ENCODE measurements around the gene PTER.

DNA sequence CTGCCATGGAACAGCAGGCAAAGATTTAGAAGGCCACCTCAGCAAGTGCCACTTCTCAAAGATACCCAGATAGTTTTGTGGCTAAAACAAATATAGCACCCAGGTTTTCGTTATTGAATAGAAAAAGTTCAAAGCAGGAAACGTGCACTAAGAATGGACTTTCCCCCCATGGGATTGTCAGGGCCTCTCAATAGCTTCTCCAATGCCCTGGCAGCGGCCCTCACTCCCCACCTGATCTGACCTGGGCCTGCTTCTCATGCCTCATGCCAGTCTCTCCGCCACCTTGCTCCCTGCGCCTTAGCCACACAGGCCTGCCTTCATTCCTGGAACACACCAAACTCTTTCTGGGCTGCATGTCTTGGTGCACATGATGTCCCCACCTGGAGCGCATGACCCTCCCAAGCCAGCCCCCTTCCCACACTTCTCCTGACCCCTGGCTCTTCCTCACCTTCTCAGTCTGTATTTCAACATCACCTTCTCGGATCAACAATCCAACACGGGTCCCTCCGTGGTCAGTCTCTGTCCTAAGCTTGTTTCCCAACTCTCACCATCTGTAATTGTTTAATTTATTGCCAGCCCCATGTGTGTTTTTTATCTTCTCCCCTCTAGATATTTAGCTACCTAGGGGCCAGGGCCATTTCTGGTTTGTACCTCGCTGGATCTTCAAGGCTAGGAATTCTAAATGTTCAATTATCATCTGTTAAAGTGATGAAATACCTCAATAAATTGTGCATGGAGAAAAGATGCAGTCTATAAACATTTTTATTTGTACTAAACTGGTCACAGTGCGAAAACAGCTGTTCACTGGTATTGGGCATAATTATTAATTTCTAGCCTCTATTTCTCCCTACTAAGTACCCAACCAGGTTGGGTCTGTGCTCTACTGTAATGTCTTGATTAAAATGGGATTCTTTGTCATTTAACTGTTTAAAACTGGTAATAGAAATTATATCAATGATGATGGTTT, 217.8 kb downstream of the FAM107B start:
- PRO-cap = no peak
- RAMPAGE, long total RNA, 4 experiments = no peak in any of the 4 experiments

- PRO-cap = no peak
- RAMPAGE, long total RNA, 4 experiments = no peak in any of the 4 experiments
Observed at GRCh38 chr10:14585236-14585819, 189.4 kb downstream of the FAM107B start.

DNA sequence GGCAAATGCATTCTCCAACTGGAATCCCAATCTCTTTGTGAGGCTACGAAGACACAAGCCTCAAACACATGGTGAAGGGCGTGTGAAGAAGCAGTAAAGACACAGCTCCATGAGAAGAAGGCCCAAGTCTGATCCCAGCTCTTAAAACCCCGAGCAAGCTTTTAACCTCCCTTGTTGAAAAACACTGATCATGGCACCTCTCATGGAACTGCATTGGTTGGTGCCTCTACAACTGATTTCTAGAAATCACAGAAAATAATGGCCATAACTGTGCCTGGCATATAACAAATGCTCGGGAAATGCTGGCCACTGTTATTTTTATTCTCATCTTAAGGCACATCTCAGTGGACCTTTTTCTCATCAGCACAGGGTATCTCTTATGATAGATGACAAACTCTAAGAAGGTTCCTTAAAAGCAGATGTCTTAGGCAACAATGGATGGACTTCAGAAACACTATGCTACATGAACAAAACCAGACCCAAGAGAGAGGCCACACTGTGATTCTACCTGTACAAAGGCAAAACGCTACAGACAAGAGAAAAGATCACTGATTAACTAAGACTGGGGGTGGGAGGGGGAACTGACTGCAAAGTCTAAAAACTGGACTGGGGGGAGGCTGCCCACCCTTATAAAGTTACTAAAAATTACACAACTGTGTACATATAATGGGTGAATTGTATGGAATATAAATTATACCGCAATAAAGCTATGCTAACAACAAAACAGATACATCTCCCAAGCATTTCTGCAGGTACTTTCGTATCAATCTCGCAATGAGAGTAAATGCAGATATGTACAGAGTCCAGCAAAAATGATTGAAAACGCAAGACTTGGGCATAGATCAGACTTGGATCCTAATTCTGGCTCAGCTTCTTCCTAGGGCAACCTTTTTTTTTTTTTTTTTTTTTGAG, 179.9 kb downstream of the FAM107B start:
- PRO-cap = no peak
- RAMPAGE, long total RNA, 4 experiments = no peak in any of the 4 experiments

GRCh38 chr10:14647906-14649040, 126.4 kb downstream of the FAM107B start:
- PRO-cap = no peak
- RAMPAGE, long total RNA, 4 experiments = no peak in any of the 4 experiments

GRCh38 chr10:14750726-14751903, 23.6 kb downstream of the FAM107B start:
- PRO-cap = no peak
- RAMPAGE, long total RNA, 4 experiments = no peak in any of the 4 experiments

DNA sequence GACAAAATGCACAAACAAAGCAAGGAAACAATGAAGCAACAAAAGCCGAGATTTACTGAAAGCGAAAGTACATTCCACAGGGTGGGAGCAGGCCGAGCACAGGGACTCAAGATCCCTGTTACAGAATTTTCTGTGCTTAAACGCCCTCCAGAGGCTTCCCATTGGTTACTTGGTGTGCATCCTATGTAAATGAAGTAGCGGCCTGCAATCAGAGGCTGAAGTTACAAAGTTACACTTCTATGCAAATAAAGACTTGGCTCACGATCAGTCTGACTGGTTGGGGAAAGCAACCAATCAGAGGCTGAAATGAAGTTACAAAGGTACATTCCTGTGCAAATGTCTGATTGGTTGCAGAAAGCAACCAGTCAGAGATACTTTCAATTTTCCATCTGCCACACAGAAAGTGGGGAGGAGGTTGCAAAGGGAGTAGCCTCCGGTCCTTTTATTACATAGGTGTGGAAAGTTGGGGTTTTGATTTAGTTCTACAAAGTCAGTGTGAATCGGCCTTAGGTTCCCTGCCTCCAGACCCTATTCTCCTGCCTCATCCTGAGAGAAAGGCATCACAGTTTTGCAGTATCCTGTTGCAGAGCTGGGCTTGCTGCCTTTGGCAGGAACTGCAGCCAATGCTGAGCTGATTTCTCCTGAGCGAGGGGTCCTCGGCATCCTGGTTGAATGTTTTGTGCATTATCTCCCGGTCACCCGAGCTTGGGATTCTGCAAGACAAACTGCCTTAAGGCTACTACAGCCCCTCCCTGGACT, 3.9 kb downstream of the ACBD7 start:
- PRO-cap = bidirectional peak, plus-strand start at position 399 of the sequence, minus-strand start at position 114 of the sequence
- RAMPAGE, long total RNA, 4 experiments = no peak in any of the 4 experiments

GRCh38 chr10:15259036-15259882, 90.8 kb upstream of the NMT2 start:
- PRO-cap = no peak
- RAMPAGE, long total RNA, 4 experiments = no peak in any of the 4 experiments

DNA sequence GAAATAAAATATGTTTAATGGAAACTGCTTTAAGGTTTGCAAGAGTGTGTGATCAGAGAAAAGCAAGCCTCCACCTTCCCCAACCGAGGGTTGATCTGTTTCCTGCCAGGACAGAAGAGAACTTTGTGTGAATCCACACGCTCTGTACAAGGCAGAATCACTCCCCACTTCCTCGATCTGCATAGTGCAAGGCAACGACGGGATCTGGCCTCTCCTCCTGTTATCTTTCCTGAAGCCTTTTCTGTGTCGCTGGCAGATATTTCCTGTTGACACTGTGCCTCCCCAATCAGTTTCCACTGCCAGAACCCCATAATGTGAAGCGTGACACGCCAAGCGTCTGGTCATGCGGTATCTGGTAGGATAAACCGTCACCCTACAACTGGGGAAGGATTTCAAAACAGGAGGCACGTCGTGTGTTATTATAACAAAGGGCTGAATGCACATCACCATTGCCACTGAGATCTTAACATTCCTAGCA, 57.3 kb downstream of the FAM171A1 start:
- PRO-cap = unidirectional peak, minus-strand start at position 206 of the sequence
- RAMPAGE, long total RNA, 4 experiments = no peak in any of the 4 experiments

- PRO-cap = no peak
- RAMPAGE, long total RNA, 4 experiments = no peak in any of the 4 experiments
Observed at GRCh38 chr10:15737467-15738123, 17.9 kb upstream of the ITGA8 start.

DNA sequence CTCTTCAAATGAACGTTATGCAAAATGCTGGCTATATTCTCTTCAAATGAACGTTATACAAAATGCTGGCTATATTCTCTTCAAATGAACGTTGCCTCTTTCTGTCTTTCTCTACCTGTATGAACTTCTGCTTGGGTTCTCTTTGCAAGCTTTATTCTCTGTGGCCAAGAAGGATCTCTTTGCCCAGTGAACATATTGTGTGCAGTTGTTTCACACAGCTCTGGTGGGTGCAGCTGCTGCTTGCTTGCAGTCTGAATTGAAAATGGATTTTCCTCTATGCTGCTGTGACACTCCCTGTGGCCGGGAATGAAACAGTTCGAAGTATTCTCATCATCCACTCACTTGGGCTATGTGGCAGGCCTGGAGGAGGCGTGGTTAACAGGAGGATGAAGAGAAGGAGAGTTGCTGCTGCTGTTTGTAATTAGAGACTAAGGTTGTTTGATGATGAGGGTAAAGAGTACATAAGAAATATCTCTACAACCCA, 28.4 kb upstream of the ITGA8 start:
- PRO-cap = no peak
- RAMPAGE, long total RNA, 4 experiments = no peak in any of the 4 experiments

DNA sequence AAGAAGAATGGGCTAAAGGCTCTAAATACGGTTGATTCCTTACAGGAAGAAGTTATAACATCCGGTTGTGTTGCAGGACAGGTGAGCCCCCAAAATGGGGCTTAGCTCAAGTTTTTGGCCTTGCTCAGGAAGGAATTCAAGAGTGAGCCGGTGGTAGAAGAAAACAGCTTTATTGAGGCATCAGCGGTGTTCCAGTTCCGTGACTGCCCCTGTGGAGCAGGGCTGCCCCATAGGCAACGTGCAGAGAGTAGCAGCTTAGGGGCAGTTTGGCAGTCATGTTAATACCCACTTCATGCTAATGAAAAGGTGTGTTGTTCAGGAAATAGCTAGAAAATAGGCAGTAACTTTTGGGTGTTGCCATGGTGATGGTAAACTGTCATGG, 36.2 kb upstream of the MINDY3 start:
- PRO-cap = no peak
- RAMPAGE, long total RNA, 4 experiments = no peak in any of the 4 experiments

DNA sequence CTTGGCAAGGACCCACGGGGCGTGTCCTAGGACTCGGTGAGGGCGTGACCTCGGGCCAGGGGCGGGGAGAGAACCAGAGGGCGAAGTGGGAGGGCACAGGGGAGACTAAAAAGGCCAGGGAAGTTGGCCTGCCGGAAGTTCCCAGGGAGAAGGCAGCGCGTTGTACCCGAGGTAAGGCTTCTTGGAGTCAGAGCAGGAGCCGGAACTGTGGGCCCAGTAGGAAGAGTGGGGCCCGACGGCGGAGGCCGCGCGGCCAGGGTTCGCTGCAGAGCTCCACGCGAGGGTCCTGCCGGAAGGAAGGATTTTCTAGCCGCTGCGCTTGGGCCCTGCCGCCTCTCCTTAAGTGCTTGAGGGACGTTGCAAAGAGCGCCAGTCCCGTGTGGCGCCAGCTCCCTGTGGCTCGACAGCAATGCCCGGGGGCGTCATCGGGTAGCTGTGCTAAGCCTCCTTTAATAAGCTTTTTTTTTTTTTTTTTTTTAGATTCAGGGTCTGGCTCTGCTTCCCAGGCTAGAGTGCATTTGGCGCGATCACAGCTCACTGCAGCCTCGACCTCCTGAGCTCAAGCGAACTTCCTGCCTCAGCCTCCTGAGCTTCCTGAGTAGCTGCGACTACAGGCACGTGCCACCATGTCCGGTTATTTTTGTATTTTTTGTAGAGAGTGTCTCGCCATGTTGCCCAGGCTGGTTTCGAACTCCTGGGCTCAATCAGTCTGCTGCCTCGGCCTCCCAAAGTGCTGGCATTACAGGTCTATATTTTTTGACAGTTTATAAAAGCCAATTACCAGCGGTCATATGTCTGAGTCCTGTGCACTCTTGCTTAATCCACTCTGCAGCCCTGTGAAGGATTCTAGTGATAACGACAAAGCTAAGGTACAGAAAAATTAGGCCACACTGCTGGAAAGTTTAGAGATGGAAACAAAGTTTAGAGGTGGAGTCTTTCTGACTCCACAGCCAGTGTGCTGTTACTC, at the start of gene PTER:
Gene PTER (plus strand): TSS at position 134 of the 967 bp plus-strand sequence.
- PRO-cap = unidirectional peak, plus-strand start at position 108 of the sequence
- RAMPAGE, long total RNA, 4 experiments = start-site peak on the plus strand in 1 of 4 experiments, centred at position 136 of the sequence, 53 reads per replicate

- PRO-cap = no peak
- RAMPAGE, long total RNA, 4 experiments = no peak in any of the 4 experiments
Observed at GRCh38 chr10:16891796-16892403, 74.7 kb upstream of the RSU1 start.

- PRO-cap = unidirectional peak, minus-strand start at chr10:16986183
- RAMPAGE, long total RNA, 4 experiments = no peak in any of the 4 experiments
Observed at GRCh38 chr10:16985895-16986299, 143.7 kb downstream of the CUBN start.

GRCh38 chr10:16992794-16993121, 136.9 kb downstream of the CUBN start:
- PRO-cap = no peak
- RAMPAGE, long total RNA, 4 experiments = no peak in any of the 4 experiments

GRCh38 chr10:17009017-17009895, 120.4 kb downstream of the CUBN start:
- PRO-cap = unidirectional peak, plus-strand start at chr10:17009435; unidirectional peak, plus-strand start at chr10:17009535
- RAMPAGE, long total RNA, 4 experiments = no peak in any of the 4 experiments

DNA sequence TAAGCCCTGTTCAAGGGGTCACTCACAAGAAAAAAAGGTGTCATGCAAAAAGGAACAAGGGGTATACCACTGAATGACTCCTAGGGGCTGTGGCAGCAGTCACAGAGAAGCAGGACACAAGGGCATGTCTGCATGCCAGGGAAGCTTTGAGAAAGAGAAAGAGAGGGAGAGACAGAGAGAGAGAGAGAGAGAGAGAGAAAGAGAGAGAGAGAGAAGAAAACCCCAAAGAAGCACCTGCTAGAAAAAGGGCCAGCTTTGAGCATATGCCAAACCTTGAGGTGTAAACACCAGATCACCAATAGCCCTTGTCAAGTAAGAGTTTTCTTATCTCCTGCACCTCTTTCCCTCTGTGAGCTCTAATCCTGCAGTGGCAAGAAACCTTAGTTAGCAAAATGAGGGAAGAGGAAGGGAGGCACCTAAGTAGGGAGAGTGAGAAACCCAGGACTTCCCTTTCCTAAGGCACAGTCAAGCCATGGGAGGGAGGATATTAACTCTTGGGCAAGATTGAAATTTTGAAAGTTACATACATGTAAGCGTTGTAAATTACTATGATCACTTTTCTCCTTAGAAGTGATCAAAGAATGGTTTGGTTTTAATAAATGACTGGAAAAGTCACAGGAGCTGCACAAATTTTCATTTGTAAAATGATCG, 11.4 kb upstream of the TRDMT1 start:
- PRO-cap = no peak
- RAMPAGE, long total RNA, 4 experiments = no peak in any of the 4 experiments

- PRO-cap = bidirectional peak, plus-strand start at chr10:17229278, minus-strand start at chr10:17229123; bidirectional peak, plus-strand start at chr10:17230174, minus-strand start at chr10:17230171
- RAMPAGE, long total RNA, 4 experiments = start-site peak on the plus strand in 4 of 4 experiments, at chr10:17229275-17229979 at its widest, 166 to 8,643 reads per replicate; start-site peak on the minus strand in 2 of 4 experiments, at chr10:17229528-17230137 at its widest, 7 to 29 reads per replicate
Observed at GRCh38 chr10:17229193-17230239, 1.5 kb downstream of the VIM start.

GRCh38 chr10:17673284-17674125, 29.6 kb downstream of the STAM start:
- PRO-cap = no peak
- RAMPAGE, long total RNA, 4 experiments = no peak in any of the 4 experiments

DNA sequence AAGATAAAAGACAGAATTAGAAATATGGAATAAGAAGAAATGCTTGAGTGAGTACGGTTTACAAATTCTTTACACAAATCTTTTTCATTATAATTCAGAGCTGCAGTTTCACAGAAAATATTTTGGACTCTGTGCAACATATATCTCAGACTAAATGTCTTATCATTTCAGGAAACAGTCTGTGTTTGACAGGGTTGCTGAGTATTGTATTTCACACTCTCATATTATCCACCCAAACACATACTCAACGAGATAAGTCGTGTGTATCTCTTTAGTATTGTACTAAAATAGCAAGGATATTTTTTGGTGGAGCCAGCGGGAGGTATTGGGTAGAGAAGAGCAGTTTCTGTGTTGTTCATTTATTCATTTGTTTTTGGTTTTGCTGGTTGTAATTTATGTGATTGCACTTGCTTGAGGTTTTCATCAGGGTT, 39.0 kb upstream of the SLC39A12 start:
- PRO-cap = no peak
- RAMPAGE, long total RNA, 4 experiments = no peak in any of the 4 experiments

Data from esophagus muscularis mucosa (tissue), 4 donors.